Endometrial microvascular endothelial cells (primary cell): ENCODE data around the genes SLC5A9 and SPATA6.

GRCh38 chr1:47902161-47902634, 95.0 kb downstream of the TRABD2B start:
- RAMPAGE, long total RNA: no peak

DNA sequence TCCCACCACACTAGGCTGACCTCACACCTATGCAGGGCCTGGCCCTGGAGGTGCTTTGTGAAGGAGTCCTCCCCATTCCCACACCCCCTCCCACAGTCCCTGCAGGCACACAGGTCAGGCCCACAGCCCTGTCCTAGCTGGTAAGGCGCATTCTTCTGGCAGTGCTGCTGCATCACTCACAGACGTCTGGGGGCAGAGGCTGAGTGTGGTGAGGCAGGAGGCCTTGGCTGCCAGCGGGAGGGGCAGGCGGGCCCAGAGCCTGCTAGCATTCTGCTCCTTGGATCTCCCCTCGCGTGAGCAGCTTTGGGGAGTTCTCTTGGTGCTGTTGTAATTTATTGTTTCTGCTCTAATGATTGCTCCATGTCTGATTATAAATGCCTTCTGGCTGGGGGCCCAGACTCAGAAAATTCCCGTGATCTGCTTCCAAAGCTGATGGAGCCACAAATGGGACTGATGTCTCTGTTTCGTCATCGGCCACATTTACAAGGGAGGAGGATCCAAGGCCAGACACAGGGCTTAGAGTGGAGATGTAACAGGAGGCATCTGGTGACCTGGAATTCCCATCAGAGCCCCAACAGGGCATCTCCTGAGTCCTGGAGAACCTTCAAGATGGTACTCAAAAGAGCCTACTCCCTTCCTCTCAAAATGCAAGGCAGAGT, 62.8 kb downstream of the TRABD2B start:
- RAMPAGE, long total RNA: no peak

DNA sequence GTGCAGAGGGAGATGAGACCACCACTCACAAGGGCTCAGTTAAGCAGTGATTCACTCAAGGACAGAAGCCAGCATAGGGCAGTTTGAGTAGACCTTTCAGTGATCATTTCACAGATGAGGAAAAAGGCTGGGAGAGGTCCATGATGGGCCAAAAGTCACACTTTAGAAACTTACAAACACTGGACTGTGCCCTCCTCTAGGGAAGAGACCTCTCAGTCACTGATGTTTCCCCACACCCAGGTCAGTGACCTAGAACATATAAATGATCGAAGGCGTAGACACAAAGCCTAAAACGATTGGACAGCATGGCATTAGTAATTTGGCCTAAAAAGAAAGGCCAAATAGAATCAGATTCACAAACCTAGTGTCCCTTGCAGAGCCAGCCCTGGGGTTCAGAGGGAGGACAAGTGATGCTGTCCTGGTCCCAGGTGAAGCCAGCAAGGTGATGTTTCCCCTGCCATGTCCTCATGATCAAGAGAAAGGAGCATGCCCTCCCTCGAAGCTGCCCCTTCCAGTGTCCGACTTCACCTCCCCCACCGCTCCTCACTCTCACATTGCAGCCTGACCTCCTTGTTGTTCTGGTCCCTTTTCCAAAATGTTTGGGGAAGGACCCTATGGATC, 27.7 kb downstream of the TRABD2B start:
- RAMPAGE, long total RNA: no peak

DNA sequence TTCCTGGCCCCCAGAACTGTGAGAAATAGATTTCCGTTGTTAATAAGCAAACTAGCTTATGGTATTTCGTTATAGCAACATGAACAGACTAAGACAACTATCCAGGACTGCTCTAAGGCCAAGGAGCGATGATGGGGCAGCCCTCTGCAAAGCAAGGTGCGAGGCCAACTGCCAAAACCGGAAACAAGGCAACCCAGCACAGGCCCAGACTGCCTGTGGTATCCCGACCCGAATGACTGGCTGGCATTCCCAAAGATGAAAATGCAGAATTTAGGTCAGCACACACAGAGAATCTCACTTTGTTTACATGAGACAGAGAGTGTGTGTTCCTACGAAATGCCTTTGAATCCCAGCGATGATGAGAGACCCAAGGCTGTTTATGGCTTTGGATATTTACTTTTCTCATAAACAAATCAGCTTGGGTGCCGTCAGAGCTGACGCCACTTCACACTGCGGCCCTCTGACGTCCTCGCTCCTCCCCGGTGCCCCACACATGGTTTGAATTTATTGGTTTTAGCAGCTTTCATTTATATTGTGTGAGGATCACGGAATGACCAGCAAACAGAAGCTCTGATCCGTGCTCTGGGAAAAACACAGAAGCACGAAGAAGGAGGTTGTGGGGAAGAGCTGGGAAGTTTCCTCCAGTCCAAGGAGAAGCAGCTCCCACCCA, 18.8 kb downstream of the TRABD2B start:
- RAMPAGE, long total RNA: no peak

GRCh38 chr1:47986715-47987264, 10.4 kb downstream of the TRABD2B start:
- RAMPAGE, long total RNA: no peak

DNA sequence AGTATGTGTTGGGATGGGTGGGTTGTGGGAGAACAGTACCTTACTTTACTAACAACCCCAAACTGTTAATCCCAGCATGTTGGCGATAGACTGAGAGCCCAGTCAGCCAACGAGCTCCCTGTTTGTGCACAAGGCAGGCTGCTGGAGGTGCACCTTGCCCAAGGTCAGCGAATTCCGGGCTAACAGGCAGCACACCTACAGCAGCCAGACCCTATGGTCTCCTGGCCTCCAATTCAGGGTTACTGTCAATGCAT, 1.5 kb downstream of the TRABD2B start:
- RAMPAGE, long total RNA: no peak

- RAMPAGE, long total RNA: no peak
Observed at GRCh38 chr1:48055813-48056236, 58.6 kb upstream of the TRABD2B start.

- RAMPAGE, long total RNA: no peak
Observed at GRCh38 chr1:48222423-48222813, at the start of gene SLC5A9. TSS of gene SLC5A9 (plus strand) at chr1:48222716.

GRCh38 chr1:48471248-48472322, at the start of gene SPATA6:
TSS of gene SPATA6 (minus strand) at chr1:48472204.
- RAMPAGE, long total RNA: start-site peak on the minus strand at chr1:48472010-48472030, 9 and 11 reads in 2 replicates

DNA sequence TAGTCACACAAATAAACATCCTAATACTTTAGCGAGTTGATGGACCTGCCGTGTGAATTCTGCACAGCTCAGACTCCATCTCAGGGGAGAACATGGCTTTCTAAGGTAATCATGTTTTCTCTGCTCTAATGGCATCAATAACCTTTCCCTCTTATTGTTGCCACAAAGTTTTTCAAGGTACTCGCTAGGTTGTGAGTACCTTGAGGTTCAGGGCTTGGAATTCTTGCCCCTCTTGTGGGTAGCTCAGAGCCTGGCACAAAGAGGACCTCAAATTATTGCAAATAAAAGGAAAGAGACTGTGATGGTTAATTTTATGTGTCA, 55.6 kb upstream of the BEND5 start:
- RAMPAGE, long total RNA: no peak

DNA sequence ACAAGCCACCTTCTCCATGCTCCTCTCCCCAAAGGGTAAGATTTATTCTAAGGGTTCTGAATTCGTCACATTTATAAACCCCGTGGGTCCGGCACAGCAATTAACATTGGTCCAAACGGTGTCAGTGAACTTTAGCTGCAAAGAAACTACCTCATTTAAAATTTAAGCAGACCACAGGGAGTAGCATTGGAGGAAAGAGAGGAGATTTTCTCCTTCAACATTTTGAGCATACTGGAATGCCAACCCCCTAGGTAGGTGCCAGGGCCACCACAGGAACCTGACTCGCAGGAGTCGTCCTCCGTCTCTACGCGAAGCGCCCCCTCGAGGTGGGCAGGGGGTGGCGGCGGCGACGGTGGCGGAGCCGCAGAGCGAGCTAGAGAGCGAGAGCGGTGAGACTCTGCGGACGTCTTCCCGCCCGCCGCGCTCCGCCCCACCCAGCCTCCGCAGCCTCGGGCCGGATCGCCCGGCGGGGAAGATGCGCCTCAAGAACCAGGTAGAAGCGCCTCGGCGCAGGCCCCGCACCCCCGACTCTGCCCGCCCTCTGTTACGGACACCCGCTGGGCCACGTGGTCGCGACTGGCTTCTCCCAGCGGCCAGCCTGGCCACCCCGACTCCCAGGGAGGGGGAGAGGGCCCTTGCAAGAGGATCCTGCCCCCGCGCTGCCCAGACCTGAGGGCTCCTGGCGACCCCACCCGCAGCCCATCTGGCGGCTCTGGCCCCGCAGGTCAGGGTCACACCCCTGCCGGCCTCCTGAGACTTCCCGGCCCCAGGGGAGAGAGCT, 24.1 kb upstream of the AGBL4 start:
- RAMPAGE, long total RNA: no peak

- RAMPAGE, long total RNA: no peak
Observed at GRCh38 chr1:50975275-50975766, 5.3 kb downstream of the CDKN2C start.

GRCh38 chr1:51303750-51304257, 26.6 kb downstream of the TTC39A start:
- RAMPAGE, long total RNA: no peak

GRCh38 chr1:51534279-51534703, 15.2 kb upstream of the EPS15 start:
- RAMPAGE, long total RNA: no peak

GRCh38 chr1:51634464-51634888, 17.6 kb downstream of the OSBPL9 start:
- RAMPAGE, long total RNA: no peak

DNA sequence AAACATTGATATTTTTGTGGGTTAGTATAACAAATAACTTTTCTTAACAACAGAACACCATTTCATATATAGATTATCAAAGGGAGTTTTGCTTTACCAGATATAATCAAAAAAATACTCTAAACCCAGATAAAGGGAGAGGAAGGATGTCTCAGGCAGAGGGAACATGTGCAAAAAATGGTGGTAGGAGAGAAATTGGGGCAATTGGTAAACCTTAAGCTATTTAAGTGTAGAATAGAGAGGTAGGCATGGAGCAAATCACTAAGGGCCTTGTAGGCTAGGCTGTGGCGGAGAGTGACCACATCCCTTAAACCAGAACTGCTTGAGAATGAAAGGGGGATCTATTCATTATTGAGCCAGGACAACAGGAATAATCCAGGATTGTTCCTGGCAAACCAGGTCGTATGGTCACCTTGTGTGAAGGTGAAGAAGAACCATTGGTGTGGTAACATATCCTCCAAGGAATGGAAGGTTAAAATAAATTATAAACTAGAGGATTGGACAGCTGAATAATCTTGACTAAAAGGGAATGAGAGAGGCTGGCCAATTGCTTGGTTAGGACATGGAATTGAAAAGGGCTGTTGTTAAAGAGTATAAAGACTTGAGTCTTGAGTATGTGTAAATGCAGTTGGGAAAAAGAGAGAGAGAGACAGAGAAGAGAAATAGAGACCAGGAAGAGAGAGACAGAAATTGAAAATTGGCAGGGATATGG, 44.9 kb downstream of the OSBPL9 start:
- RAMPAGE, long total RNA: no peak

GRCh38 chr1:51793946-51794718, 84.4 kb downstream of the NRDC start:
- RAMPAGE, long total RNA: no peak

DNA sequence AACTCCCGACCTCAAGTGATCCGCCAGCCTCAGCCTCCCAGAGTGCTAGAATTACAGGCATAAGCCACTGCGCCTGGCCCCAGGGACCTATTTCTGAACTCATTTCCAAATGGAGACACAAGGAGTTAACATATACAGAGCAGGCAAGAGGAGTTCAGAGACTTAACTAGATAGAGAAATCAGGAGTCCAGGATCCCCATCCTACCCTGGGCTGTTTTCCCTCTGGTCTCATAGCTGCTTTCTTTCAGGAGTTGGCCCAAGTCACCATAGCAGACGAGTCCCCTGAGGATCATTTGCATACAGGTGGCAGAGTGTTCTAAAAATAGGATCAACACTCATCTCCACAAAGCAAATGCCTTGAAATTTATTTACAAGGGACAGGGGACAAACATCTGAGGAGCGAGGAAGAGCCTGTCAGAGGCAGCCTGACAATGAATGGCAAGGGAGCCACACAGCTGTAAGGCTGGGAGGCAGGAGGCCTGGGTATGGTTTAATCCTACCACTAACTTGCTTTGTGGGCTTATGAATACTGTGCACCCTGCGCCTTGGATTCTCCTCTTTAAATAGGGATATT, 34.8 kb downstream of the RAB3B start:
- RAMPAGE, long total RNA: no peak

DNA sequence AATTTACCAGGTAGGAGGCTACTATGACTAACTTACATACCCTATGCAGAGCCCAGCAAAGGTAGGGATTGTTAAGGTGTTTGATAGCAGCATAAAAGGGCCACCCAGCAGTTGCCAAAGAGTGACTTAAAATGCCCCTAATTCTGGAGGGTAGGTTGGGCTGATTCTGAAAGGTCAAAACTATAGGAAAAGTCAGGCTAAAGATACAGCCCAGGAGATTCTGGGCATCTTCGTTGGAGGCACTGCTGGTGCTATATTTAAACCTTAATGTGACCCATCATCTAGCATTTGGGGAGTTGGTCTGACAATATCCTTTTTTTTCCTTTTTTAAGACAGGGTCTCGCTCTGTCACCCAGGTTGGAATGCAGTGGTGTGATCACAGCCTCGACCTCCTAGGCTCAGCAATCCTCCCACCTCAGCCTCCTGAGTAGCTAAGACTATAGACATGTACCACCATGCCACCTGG, 21.7 kb downstream of the BTF3L4 start:
- RAMPAGE, long total RNA: no peak

DNA sequence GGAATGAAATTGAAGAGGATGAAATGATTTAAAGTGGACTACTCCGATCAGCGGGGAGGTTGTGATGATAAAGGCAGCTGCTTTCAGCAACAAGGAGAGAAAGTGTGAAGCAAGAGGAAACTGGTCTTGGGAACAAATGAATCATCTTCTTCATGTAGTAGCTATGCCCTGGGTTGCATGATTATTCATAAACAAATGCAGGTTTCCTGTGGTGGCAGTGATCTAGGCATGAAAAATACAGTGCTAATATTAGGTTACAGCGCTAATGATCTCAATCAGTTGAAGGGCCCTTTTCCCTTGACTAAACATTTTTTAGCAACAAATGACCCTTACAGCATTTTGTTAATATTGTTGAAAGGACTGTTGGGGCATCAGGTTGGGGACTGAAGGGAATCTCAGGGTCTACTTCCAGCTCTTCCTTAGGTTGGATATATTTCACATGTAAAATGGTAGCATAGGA, 2.0 kb upstream of the ZFYVE9 start:
- RAMPAGE, long total RNA: no peak